Hepatocyte (in vitro differentiated cells and primary cell): ENCODE measurements around a stretch of chr17.

DNA sequence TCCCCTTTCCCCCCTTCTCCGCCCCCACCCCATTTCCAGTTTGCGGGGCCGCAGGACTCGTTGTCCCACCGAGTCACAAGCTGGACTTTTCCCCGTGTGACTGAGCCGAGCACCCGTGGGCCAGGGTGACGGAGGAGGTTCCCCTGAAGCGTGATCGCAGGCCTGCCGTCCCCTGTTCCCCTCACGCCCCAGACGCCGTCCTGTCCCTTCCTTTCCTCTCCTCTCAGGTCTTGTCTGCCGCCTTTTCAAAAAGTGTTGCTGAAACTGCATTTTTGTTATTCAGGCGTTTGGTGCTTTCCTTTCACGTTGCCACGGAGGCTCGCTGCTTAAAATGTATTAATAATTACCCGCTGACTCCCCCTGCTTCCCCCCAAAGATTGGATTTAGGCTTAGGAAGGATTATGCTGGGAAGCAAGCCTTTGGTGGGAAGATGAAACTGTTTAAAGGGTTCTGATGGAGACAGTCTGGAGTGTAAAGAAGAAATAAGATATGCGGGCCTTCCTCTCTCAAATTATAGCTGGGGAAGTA lies 951 bp downstream of the KSR1 start:
- RAMPAGE, long total RNA = no peak
- RRBS = no CpG with 5 or more reads among the region's 22 CpGs

DNA sequence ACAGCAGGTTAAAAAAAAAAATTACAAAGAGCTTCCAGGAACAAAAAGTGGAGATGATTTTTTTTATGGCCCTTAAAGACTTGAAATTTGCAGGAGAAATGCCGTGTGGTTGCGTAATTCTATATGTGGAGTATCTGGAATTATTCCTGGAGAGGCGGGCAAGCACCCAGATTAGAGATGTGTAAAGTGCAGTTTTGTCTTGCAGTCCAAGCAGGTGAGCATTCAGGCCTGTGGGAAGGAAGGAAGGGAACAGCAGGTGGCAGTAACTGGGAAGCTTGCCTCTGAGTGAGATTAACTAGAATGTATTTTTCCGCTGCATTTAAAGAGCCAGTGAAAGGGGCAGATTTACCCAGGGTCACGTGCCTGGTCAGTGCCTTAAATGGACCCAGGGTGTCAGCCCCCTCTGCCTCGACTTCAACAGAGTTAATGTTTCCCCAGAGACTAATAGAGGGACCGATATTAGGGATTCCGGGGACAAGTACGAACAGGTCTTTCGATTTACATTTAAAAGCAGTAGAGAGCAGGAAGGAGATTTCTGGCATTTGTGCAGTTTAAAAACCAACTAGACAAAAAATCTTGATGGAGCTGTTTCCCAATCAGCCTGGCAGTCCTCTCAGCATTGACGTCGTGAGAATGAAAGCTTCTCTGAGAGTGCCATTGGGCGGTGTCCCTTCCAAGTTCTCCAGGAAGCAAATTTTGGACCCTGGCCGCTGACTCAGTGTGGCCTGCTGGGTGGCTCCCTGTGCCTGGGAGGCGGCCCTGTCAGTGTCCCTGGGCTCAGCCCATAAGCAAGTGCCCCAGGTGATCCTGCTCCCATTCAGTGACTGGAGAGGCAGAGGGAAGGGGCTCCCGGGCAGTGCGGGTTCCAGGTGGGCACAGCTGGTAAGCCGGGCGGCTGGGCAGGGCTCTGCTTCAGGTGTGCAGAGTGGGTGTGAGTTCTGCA lies 38.2 kb downstream of the KSR1 start:
- RAMPAGE, long total RNA = no peak
- RRBS = no CpG with 5 or more reads among the region's 19 CpGs

DNA sequence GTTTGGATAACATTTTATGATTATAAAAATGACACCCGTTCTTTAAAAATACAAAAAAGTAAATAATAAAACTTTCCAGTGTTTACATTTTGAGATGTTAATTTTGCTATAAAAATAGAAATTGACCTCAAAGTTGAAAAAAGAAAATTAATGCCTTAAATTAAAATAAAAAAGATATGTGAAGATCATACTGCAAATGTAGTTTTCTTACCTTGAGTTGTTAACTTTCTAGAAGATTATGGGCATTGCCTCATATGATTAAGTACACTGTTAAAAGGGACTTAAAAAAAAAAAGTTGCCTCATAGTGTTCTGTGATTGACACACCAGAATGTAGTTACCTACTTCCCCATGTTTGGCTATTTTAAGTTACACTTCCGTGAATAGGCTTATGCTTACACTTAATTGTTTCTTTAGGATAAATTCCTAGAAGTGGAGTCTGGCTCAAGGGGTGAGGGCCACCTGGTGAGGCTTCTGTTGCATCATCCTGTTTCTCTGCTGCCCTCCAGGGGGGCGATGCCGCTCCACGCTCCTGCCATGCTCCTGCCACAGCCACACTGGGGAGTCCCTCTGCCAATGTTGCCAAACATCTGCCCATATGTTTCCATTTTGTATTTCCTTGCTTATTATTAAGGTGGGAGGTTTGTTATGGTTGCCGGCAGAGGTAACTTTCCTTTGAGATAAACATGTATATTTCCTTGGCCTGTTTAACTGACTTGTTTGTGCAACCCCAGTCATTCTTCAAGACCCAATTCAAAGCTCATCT lies 72.9 kb downstream of the KSR1 start:
- RAMPAGE, long total RNA = no peak
- RRBS = no CpG with 5 or more reads among the region's 6 CpGs

- RAMPAGE, long total RNA = no peak
- RRBS = no CpG with 5 or more reads among the region's 17 CpGs
These were observed 84.3 kb downstream of the KSR1 start for GRCh38 chr17:27540267-27541133.

GRCh38 chr17:27573777-27574739 lies 56.9 kb upstream of the LGALS9 start:
- RAMPAGE, long total RNA = no peak
- RRBS = no CpG with 5 or more reads among the region's 8 CpGs

GRCh38 chr17:27582463-27583103 lies 48.4 kb upstream of the LGALS9 start:
- RAMPAGE, long total RNA = no peak
- RRBS = no CpG with 5 or more reads among the region's 25 CpGs

GRCh38 chr17:27631778-27631963 lies 683 bp downstream of the LGALS9 start:
- RAMPAGE, long total RNA = no peak
- RRBS = no CpG with 5 or more reads among the region's 1 CpG

DNA sequence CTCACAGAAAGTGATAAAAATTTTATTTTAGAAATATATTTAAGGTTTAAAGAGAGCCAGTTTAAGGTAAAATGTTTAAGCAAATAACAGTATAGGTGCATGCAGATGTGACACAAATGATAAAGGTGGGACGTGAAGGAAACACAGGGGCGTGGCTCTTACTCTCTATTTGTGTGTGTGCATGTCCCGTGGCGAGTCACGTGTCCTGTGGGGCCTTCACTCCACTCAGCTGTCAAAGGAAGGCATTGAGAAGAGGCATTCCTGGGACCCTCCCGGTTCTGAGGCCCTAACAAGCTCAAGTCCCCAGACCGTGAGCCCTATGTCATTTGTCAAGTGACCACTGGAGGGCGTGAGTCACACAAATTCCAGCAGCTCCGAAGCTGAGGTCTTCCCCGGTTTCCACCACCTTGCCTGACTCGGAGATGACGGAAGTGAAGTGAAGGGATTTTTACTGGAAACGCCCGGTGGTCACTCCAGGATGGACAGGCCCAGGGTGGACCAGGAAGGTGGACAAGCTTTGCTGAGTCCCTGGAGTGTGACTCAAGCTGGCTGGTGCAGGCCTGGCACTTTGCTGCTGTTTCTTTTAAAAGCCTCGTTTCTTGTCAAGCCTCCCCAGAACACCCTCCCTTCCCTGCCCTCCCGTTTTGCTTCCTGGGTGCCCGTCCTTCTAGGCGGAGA lies 5.1 kb upstream of the NOS2 start:
- RAMPAGE, long total RNA = no peak
- RRBS = 1% methylated on average over 5 of the region's 18 CpGs

DNA sequence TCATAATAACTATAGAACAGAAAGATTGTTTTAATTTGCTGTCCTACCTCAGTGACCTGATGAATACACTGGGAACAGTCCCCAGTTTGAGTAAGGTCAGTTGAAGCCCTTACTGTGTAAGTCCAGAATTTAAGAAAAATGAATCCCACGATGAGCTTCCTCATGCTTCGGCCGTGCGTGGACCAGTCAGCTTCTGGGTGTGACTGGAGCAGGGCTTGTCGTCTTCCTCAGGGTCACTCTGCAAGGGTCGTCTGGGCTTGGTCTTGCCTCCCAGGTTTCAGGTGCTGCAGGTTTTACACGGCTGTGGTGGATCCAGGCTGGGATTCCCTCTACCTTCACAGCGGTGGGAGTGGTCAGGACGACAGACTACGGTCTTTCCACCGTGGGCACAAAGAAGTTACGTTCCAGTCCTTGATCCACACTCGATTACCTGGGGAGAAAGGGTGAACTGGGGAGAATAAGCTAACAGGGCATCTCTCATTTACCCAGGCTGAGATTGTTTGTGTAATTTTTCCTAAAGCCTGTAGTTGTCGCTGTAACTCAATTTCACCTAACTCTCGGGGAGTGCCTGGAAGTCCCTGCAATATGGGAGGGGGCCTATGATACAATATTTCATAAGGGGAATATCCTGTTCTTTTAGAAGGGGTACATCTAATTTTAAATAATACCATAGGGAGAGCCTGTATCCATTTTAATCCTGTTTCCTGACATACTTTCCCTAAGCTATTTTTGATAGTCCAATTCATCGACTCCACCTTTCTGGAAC lies 85.9 kb upstream of the TMEM97 start:
- RAMPAGE, long total RNA = no peak
- RRBS = no CpG with 5 or more reads among the region's 16 CpGs

- RAMPAGE, long total RNA = no peak
- RRBS = no CpG with 5 or more reads among the region's 59 CpGs
These were observed 9.8 kb downstream of the SARM1 start for GRCh38 chr17:28381258-28381748.

DNA sequence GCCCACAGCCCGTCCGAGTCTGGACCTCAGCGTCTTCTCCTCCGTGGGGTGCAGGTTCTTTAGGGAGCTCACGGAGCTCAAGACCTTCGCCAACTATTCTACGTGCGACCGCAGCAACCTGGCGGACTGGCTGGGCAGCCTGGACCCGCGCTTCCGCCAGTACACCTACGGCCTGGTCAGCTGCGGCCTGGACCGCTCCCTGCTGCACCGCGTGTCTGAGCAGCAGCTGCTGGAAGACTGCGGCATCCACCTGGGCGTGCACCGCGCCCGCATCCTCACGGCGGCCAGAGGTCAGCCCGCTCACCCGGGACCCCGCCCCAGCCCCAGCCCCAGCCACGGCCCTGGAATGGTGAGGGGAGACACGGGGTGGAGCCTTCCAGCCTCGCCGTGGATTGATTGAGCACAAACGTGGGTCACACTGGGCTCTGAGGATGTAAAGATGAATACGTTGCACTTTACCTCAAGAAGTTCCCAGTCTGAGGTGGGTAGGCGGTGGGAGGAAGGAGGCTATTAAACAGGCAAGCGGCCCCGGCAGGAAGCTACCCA lies 13.6 kb downstream of the SARM1 start:
- RAMPAGE, long total RNA = no peak
- RRBS = no CpG with 5 or more reads among the region's 37 CpGs

DNA sequence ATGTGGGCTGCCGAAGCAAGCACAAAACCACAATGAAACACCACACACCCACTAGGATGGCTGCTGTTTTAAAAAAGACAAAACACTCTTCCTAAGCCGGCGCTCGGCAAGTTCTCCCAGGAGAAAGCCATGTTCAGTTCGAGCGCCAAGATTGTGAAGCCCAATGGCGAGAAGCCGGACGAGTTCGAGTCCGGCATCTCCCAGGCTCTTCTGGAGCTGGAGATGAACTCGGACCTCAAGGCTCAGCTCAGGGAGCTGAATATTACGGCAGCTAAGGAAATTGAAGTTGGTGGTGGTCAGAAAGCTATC lies 5.8 kb upstream of the SLC13A2 start:
- RAMPAGE, long total RNA = no peak
- RRBS = no CpG with 5 or more reads among the region's 13 CpGs

DNA sequence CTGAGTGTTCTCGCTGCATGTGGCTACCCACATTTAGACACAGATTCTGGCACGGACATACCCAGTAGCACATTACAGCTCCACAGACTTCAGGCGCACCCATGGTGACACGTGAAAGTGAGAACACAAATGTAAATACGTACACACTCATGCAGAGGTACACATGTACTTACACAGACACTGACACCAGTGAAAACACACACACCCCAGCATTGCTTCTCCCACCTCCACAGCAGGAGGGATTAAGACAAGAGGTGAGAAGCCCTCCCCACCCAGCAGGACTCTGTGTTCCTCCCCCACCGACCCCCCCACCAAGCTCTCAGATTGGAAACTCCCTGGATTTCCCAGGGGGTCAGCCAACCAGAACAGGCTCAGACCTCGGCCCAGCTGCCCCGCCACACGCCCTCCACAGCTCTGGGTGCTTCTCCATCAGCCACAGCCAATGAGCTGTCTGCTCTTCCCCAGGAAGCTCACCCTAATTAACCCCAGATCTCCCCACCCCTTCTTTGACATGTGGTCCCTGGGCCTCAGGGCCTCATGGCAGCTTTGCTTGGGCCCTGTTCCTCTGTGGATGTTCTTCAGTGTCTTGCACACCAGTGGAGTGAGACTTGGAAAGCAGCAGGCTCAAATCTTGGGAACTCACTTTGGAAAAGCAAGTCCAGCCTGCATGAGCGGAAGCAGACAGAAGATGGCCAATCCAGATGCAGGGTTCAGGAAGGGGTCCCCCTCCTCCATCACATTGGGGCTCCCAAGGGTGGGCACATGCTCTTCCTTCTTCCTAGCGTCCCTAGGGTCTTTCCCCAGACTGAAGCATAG lies 5.2 kb upstream of the FOXN1 start:
- RAMPAGE, long total RNA = no peak
- RRBS = no CpG with 5 or more reads among the region's 11 CpGs

DNA sequence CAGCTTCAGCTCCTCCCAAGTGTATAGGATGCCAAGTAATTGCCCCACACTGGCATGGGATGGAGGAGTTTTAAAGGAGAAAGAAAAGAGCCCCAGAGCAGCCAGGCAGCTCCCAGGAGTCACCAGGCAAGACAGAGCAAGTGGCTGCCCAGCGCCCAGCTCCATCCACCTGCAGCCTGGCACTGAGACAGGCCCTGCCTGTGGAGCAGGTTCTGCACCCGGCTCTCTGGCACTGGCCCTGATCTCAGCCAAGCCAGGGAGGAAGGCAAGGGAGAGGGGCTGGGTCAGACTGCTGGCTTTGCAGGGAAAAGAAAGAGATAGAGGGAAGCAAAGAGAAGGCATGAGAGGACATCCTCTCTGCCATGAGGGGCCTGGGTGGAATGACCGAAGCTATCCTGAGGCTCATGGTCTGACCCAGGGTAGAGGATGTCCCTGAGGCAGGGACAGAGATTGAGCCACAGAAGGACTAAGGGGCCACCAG lies 21.8 kb downstream of the FOXN1 start:
- RAMPAGE, long total RNA = no peak
- RRBS = no CpG with 5 or more reads among the region's 3 CpGs

DNA sequence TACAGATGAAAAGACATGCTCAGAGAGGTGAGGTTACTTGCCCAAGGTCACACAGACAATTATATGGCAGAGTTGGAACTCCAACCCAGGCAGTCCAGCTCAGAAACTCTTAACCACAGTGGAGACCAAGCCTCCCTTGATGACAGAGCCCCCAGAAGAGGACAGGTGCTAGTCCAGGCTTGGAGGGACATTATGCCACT lies 950 bp downstream of the UNC119 start:
- RAMPAGE, long total RNA = no peak

GRCh38 chr17:28574485-28575078 lies 2.1 kb downstream of the ALDOC start:
- RAMPAGE, long total RNA = no peak
- RRBS = no CpG with 5 or more reads among the region's 8 CpGs

GRCh38 chr17:28580263-28580937 lies 3.7 kb upstream of the ALDOC start:
- RAMPAGE, long total RNA = no peak

DNA sequence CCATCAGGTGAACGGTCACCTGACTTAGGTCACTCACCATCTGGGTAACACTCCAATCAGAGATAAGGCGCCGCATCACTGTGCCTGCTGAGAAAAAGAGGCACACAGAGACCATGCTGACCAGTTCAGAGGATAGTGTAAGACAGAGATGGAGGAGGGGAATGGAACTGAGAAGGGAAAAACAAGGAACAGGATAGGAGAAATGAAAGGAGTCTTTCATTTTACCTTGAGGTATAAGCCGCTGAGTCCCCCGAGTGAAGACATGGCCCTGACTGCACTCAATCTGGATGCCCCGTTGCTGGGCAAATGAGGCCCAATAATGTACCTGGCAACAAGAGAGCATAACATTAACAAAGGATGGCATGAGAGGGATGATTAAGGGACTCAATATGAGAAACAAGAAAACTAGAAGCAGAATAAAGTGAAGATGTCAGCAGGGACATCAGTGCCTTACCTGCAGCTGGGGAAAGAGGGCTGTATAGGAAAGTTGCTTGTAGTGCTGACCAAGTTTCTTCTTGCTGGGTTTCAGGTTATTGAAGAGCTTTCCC lies 13.3 kb downstream of the BLTP2 start:
- RAMPAGE, long total RNA = no peak
- RRBS = no CpG with 5 or more reads among the region's 6 CpGs

DNA sequence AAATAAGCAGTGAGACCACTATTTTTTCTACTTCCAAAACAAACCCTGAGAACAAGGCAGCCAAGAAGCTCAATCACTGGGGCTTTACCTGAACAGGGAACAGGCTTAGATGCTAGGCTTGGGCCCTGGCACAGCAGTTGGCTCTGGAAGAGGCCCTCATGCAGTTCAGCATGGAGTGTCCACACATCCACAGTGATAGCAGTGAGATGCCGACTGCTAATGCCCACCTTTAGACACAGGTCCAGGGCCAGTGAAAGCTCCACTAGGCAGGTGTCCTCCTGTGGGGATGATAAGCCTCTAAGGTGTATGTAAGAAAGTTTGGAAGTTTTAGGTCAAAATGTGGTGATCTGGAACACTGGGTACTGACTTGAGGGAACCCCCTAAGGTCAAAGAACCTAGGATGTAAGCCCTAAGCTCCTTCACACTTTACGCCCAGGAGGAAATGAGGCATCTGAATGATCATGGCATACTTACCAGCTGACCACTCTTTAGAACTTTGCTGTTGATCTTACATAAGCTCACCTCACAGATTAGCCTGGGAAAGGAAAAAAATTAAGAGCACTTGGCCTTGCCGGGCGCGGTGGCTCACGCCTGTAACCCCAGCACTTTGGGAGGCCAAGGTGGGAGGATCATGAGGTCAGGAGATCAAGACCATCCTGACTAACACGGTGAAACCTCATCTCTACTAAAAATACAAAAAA lies 3.0 kb downstream of the BLTP2 start:
- RAMPAGE, long total RNA = no peak
- RRBS = no CpG with 5 or more reads among the region's 7 CpGs

- RAMPAGE, long total RNA = no peak
- RRBS = no CpG with 5 or more reads among the region's 7 CpGs
These were observed 6.4 kb downstream of the SDF2 start for GRCh38 chr17:28655259-28655730.